A172 (cell line): ENCODE data around the gene PDE9A.

DNA sequence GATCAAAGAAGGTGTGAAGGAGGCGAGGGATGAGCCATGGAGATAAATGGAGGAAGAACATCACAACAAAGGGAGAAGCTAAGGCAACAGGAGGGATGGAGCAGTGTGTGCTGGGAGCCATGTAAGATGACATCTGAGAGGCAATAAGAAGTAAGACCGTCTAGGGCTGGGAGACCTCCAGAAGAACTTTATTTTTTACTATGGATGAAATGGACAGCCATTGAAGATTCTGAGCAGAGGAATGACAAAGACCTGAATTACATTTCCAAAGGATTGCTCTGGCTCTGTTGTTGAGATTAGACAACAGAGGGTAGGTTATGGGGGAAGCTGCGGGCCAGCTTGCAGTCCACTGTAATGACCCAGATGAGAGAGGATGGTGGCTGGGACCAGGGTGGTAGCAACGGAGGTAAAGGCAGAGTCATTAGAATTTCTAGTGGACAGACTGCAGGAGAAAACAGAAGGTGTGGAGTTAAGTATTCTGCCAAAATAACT, 10.4 kb downstream of the ZBTB21 start:
- RAMPAGE, long total RNA, result no peak

- RAMPAGE, long total RNA, result no peak
These were observed 13.4 kb upstream of the UMODL1 start for GRCh38 chr21:42057533-42058208.

DNA sequence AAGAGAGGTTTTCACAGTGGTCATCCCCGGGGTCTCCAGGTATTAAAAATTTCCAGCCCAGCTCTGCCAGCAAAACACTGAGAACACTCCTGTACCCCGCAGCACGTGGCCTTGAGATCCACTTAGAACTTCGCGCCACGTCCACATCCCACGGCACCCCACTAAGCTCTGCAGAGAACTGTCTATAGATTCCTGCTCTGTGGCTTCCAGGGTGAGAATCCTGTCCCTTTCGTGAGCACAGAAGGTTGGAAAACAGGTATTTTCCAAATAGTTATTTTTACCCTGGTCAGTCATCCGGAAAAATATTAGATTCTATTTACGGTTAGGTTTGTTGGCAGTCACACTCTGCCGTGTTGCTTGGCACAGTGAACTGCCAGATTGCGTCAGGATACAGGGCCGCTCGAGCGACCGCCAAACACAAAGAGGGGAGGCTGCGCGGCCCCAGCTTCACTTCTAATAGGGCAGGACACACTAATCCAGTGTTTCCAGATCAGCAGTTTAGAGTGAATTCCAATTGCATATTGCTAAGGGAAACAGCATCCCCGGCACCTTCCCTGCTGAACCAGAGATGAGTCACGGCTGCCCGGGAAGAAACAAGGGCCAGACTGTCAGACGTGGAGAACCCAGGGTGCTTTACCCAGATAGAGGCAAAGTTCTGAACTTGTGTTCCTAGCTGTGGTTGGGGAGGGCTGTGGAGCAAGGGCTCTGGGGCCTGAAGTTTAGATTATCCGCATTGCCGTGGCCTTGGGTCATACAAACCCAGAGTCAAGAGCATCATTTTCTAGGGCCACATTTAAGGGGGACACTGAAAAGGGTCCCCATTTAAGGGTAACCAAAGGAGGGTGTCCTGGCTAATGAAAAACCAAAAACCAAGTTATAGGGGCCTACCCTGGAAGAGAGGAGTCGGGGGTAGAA, 22.9 kb downstream of the UMODL1 start:
- RAMPAGE, long total RNA, result no peak

GRCh38 chr21:42101360-42101579, 30.2 kb downstream of the UMODL1 start:
- RAMPAGE, long total RNA, result no peak

- RAMPAGE, long total RNA, result no peak
These were observed 16.9 kb downstream of the ABCG1 start for GRCh38 chr21:42235558-42236584.

DNA sequence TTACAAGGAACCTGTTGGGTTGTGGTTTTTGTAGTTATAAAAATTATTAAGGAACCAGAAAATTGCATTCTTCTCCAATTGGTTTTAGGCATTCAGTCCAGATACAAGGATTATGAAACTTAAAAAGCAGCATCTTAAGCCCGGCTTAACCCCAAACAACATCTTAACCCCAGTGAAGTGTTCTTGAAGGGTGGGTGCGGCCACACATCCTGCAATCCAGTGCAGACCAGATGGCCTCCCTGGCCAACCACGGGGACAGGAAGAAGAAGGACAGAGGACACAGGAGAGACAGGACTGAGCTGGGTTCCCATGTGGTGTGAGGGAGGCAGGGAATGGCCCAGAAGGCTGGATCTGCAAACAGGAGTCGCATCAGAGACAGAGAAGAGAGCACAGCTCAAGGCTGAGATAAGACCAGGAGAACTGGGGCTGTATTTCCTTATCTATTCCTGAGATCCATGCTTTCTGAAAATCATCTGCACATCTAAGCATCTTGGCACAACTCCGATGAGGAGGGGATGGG, 26.4 kb downstream of the ABCG1 start:
- RAMPAGE, long total RNA, result no peak

DNA sequence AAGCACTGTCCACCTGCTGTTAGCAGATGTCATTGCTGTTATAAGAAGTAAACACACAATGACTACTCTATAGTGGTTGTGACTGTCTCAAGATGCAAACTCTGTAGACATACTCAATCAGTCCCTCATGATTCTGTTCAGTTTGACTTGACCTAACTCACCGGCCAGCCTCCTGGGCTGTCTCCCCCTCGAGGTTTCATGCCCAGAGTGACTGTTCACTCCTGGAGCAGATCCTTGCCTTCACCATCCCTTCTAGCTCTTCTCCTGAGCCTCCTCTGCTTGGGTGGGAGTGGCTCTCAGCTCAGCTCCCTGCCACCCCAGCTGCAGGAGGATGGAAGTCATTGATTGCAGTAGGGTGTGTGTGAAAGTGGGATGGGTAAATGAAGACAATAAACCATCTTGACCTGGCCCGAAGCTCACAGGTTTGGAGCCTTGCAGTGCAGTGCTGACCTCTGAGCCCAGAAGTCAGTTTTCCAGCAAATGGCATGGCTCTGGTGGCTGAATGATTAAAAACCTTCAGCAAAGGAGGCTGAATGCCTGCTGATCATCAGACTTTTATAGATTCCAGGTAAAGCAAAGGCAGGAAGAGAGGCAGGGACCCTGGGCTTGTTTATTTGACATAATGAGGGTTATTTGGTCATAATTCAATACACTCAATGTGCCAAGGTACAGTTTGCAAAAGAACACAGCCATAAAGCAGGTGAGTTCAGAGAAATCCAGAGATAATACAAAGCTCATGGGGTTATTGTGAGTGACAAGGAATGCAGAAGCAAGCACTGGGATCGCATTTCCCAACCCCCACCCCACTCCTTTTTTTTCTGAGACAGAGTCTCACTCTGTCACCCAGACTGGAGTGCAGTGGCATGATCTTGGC, 17.5 kb upstream of the TFF3 start:
- RAMPAGE, long total RNA, result no peak

DNA sequence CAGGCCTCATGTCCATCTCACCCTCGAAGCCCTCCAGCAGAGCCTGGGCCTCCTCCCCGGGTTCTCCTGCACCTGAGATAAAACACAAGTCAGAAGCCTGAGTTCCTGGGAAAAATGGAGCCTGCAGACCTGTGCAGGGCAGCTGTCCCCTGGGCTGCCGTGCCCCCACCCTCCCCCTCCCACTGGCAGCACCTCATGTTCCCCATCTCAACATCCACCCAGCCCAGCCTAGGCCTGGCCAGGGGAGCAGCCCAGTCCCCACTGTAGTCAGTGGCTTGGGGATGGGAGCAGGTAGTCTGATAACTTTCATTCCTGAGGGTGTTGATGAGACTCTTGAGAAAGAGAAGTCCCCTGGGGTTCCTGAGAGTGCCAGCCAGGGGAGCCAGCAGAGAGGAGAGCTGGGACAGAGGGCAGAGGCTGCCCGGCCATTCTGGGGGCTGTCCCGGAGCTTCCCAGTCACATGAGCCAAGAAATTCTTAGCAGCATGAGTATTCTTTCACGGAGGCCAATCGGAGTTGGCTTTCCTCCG, 20.0 kb downstream of the RSPH1 start:
- RAMPAGE, long total RNA, result no peak

GRCh38 chr21:42515330-42515752, 1.7 kb downstream of the SLC37A1 start:
- RAMPAGE, long total RNA, result no peak

DNA sequence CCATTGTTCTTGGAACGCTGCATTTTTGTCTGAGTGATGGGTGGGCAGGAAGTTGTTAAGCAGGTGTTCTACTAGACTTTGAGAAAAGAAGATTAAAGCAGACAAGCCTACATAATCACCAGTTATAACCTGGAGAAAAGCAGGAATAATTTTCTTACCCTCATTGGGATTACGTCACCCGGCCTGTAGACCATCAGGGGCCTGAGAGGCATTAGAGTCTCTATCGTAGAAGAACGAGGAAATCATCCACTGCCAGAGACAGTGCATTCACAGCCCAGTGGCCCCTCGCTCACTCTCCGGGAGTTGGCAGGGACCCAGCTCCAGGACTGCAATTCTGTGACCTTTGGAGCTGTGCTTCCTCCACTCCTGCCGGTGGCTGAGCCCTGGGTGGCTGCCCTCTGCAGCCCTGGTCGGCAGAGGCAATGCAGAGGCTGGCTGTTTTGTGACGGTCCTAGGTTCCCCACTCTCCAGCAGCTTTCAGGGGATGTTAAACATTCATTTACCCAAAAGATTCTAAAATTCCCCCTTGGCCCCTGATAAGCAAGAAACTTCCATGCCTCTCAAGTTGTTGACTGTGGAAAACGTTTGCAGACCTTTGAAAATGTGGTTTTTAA, 12.7 kb downstream of the SLC37A1 start:
- RAMPAGE, long total RNA, result no peak

GRCh38 chr21:42624242-42625054, 29.0 kb upstream of the PDE9A start:
- RAMPAGE, long total RNA, result no peak

GRCh38 chr21:42640418-42640747, 13.0 kb upstream of the PDE9A start:
- RAMPAGE, long total RNA, result no peak

DNA sequence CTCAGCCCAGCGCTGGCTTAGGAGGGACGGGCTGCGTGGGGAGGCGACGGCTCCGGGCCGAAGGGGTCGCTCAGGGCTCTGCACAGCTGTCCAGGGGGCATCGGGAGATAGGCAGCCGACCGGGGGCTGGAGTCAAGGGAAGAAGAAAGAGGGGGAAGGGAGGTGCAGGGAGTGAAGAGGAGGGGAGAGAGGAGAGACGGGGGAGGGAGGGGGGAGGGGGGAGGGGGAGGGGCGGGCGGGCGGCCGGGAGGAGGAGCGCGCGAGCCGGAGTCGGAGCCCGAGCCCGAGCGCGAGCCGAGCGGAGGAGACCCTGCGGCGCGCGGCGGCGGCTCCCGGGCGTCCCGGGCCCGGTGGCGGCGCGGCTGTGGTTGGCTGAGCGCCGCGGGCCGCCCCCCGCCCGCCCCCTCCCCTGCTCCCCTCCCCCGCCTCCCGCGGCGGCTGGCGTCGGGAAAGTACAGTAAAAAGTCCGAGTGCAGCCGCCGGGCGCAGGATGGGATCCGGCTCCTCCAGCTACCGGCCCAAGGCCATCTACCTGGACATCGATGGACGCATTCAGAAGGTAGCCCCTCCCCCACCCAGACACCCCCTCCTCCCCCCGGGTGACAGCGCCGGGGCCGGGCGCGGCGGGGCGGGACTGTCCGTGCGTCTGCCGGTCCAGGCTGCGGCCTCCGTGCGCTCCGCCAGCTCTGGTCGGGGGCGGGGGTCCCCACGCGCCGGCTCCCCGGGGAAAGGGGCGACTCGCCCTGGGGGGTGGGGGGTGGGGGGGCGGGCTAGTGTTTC, at the start of gene PDE9A:
PDE9A (plus strand) TSS at position 297 of the 780 bp plus-strand sequence.
- RAMPAGE, long total RNA, result no peak

DNA sequence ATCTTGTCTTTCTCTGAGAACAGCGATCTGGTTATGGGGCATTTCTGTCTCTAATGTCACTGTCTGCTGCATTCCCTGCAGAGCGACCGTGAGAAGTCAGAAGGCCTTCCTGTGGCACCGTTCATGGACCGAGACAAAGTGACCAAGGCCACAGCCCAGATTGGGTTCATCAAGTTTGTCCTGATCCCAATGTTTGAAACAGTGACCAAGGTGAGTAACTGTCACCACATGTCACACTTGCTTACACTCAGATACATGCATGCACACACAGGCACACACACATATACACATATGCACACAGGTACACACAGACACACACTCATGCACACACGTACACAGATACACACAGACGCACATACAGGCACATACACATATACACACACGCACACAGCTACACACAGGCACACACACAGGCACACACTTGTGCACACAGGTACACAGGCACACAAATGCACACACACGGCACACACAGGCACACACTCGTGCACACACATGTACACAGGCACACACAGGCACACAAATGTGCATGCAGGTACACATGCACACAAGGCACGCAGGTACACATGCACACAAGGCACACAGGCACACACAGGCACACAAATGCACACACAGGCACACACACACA, 110.3 kb downstream of the WDR4 start:
- RAMPAGE, long total RNA, result no peak

- RAMPAGE, long total RNA, result no peak
These were observed 46.2 kb downstream of the WDR4 start for GRCh38 chr21:42832772-42833805.

- RAMPAGE, long total RNA, result no peak
These were observed 18.1 kb downstream of the PKNOX1 start for GRCh38 chr21:42992429-42992844.

- RAMPAGE, long total RNA, result no peak
These were observed 50.0 kb downstream of the CBS start for GRCh38 chr21:43025587-43026116.

GRCh38 chr21:43031108-43031828, 44.4 kb downstream of the CBS start:
- RAMPAGE, long total RNA, result no peak

- RAMPAGE, long total RNA, result no peak
These were observed 105.0 kb downstream of the CRYAA start for GRCh38 chr21:43273635-43274378.

GRCh38 chr21:43287094-43287627, 118.4 kb downstream of the CRYAA start:
- RAMPAGE, long total RNA, result no peak